ENCODE data around the genes AGPAT2 and LCN6.

DNA sequence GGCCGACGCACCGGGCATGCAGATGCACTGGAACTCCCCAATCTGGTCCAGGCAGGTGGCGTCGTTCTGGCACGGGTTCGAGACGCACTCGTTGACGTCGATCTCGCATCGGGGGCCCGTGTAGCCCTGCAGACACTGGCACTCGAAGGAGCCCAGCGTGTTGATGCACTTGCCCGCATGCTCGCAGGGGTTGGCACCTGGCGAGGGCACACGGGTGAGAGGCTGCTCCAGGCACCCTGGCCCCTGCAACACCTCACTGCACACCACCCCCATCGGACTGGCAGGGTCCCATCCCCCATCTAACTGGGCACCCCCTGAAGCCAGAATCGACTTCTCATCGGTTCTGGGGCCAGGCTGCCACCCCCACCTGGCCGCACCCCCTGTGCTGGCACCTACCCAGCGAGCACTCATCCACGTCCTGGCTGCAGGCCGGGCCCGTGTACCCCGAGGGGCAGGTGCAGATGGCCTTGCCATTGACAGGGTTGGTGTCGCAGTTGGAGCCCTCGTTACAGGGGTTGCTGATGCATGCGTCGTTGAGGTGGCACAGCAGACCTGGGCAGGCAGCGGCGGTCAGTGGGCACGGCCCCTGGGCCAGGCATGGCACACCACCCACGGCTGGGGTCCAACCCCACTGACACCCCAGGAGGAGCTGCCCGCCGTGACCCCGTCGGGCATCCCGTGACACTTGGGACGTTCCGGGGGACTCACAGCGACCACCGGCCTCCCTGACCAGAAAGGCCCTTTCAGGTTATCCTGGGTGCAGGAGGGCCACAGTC, 27.9 kb downstream of the NOTCH1 start:
- RAMPAGE, long total RNA: no peak
- RRBS: no CpG with 5 or more reads among the region's 46 CpGs

GRCh38 chr9:136522174-136523076, 23.4 kb downstream of the NOTCH1 start:
- RAMPAGE, long total RNA: no peak
- RRBS: 27% methylated on average over 4 of the region's 59 CpGs

- RAMPAGE, long total RNA: no peak
- RRBS: 41% methylated on average over 8 of the region's 29 CpGs
These were observed 16.1 kb downstream of the NOTCH1 start for GRCh38 chr9:136529663-136530292.

DNA sequence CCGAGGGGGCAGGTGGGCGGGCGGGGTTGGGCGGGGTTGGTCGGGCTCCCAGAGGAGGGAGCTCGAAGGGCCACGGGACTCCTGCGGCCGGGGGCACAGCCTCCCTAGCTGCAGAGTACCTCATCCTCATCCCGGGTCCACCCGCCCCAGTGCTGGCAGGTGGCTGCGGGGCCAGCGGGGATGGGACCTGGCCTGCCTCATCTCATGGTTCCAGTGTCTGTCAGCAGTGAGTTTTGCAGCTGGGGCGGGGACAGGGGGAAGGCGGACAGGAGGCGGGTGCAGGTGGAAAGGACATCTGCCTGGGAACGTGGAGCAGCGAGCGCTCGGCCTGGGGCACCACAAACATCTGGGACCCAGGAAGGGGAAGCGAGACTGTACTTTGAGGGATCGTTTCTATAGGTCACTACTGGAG, 56.3 kb upstream of the NOTCH1 start:
- RAMPAGE, long total RNA: no peak
- RRBS: no CpG with 5 or more reads among the region's 22 CpGs

DNA sequence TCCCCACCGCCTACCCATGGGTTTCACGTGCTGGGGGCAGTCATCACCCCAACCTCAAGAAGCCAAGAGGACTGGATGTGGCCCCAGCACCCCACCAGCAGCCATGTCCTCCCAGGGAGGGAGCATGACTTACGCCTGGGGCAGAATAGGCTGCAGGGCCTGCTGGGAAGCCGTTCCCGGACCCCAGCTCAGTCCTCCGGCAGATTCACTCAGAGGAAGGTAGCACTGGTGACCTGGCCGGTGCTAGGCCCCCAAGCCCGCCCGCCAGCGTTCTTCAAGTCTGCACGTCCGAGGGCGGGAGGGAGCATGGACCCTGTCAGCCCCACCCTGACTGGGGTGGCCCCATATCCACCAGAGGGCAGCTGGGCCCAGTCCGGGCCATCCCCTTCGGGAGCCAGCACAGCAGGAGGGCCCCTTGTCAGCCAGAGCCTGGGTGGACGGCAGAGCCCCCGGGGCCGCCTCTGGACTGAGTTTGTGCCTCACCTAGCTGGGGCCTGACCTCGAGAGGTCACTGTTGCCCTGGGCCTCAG, 16.9 kb upstream of the EGFL7 start:
- RAMPAGE, long total RNA: no peak
- RRBS: 78% methylated on average over 4 of the region's 19 CpGs

DNA sequence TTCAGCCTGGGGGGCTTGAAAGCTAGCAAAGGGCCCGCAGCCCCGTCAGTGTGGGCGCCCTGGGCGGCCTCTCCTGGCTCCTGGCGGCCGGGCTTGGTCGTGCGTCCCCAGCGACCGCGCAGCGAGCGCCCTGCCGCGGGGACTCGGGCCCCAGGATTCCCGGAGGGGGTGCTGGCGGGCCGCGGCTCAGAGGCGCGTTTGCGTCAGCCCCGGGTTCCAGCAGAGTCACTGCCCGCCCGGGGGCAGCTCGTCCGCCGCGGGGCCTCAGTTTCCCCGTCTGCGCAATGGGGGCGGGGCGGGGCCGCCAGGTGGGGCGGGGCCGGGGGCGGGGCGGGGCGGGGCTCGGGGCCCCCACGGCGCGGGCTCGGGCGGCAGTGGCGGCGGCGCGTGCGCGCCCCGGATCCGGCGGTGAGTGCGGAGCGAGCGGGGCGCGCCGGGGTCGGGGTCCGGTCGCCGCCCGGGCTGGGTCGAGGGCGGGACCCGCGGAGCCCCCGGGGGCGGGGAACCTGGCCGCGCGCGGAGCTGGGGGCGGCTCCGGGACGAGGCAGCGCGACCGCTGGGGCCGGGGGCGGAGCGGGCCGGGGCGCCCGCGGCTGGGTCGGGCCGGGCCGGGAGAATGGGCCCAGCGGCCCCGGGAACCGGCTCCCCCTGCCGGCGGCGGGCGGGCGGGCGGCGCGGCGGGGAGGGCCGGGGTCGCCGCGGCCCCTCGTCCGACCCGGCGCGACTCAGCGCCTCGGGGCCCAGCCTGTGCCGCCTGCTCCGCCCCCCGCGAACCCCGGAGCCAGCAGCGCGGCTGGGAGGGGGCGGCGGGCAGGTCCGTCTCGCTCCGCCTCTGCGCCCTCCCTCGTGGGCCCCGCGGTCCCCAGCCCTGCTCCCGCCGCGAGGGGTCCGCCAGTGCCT, 2.9 kb downstream of the EGFL7 start:
- RAMPAGE, long total RNA: no peak
- RRBS: 3% methylated on average over 73 of the region's 135 CpGs

DNA sequence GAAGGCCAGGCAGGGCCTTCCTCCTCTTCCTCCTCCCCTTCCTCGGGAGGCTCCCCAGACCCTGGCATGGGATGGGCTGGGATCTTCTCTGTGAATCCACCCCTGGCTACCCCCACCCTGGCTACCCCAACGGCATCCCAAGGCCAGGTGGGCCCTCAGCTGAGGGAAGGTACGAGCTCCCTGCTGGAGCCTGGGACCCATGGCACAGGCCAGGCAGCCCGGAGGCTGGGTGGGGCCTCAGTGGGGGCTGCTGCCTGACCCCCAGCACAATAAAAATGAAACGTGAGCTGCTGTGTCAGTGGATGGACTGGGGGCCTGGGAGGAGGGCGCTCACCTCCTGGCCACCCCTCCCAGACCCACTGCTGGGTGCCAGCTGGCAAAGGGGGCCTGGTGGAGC, 9.7 kb downstream of the EGFL7 start:
- RAMPAGE, long total RNA: no peak
- RRBS: no CpG with 5 or more reads among the region's 6 CpGs

- RAMPAGE, long total RNA: no peak
- RRBS: 2% methylated on average over 49 of the region's 137 CpGs
These were observed at the start of gene AGPAT2 for GRCh38 chr9:136686543-136687870. Gene AGPAT2, minus strand, starts transcription at chr9:136687457.

GRCh38 chr9:136720516-136721636, 8.5 kb downstream of the DIPK1B start:
- RAMPAGE, long total RNA: no peak
- RRBS: no CpG with 5 or more reads among the region's 34 CpGs

DNA sequence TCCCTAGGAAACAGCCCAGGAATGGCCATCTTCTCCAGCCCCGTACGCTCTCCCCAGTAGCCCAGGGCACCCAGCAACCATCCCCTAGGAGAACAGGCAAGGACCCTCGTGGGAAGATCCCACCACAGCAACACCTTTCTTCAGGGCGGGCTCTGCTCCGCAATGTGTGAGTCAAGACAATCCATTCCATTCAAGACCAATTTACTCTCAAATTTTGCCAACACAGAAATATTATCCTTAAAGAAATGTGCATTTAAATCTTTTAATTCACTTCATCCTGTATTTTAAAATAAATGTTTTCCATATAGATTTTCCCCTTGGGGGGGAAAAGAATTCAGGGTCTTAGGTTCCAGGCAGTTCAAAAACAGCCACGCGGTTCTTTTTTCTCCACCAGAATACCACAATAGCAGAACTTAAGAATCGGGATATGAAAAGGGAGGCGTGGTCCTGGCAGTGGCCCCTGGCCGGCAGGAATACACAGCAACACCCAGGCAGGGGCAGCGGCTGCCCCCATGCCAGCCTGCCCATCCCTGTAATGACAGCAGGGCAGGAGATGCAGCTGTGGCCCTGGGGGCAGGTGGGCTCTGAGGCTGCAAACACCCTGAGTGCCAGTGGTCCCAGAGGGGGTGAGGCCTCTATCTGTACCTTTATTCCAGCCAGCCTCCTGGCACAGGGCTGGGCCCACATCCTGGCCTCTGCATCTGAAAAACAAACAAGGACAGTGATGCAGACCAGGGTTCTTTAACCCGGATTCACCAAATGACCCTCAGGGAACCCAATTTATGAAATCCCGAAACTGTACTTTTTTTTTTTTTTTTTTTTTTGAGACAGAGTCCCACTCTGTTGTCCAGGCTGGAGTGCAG, 12.3 kb downstream of the DIPK1B start:
- RAMPAGE, long total RNA: no peak
- RRBS: no CpG with 5 or more reads among the region's 13 CpGs

GRCh38 chr9:136748243-136749012, at the start of gene LCN6:
Gene LCN6, minus strand, starts transcription at chr9:136748525.
- RAMPAGE, long total RNA: no peak
- RRBS: no CpG with 5 or more reads among the region's 16 CpGs

DNA sequence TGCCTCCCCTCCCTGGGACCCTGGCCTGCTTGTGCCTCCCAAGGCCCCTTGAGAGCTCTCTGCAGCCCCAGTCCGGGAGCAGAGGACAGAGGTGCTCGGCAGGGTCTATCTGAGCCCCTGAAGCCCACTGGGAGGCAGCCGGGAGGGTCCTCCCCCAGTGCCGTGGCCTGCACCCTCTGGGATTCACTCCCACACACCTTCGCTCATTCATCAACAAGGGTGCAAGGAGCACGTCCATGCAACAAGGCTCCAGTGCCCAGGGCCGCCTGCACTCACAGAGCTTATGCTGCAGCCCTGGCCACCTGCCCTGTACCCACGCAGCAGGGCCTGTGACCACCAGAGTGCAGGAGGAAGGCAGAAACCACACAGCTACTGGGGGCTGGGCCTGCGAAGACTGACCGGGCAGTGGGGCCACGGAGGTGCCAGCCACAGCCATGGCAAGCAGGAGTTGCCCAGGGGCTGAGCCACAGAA, 834 bp upstream of the LCN6 start:
- RAMPAGE, long total RNA: no peak
- RRBS: 91% methylated on average over 3 of the region's 11 CpGs

GRCh38 chr9:136757144-136757343, 999 bp downstream of the LCN8 start:
- RAMPAGE, long total RNA: no peak
- RRBS: no CpG with 5 or more reads among the region's 5 CpGs

- RAMPAGE, long total RNA: no peak
- RRBS: no CpG with 5 or more reads among the region's 20 CpGs
These were observed 1.1 kb downstream of the TMEM141 start for GRCh38 chr9:136792063-136792799.

DNA sequence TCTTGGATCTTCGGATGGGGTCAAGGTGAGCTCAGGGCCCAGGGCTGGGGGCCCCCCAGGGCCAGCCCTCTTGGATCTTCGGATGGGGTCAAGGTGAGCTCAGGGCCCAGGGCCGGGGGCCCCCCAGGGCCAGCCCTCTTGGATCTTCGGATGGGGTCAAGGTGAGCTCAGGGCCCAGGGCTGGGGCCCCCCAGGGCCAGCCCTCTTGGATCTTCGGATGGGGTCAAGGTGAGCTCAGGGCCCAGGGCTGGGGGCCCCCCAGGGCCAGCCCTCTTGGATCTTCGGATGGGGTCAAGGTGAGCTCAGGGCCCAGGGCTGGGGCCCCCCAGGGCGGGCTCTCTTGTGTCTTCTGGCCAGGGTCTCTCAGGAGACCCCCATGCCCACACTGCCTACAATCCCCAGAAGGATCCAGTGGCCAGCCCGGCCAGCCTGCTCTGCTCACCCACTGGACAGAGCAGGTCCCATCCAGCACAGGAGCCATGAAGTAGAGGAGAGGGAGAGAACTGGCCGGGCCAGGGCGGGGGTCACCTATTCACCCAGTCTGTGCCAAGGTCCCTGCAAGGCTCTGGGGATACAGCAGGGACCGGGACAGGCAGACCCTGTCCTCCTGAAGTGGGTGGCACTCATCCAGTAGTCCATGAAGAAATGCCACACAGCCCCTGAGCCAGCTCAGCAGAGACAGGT, 4.6 kb upstream of the RABL6 start:
- RAMPAGE, long total RNA: no peak
- RRBS: 94% methylated on average over 6 of the region's 11 CpGs

- RAMPAGE, long total RNA: no peak
- RRBS: 2% methylated on average over 24 of the region's 54 CpGs
These were observed 864 bp downstream of the RABL6 start for GRCh38 chr9:136808475-136809149.

- RAMPAGE, long total RNA: no peak
- RRBS: no CpG with 5 or more reads among the region's 47 CpGs
These were observed 1.5 kb downstream of the AJM1 start for GRCh38 chr9:136843673-136844255.

- RAMPAGE, long total RNA: no peak
- RRBS: no CpG with 5 or more reads among the region's 12 CpGs
These were observed 1.0 kb downstream of the EDF1 start for GRCh38 chr9:136864913-136865619.

DNA sequence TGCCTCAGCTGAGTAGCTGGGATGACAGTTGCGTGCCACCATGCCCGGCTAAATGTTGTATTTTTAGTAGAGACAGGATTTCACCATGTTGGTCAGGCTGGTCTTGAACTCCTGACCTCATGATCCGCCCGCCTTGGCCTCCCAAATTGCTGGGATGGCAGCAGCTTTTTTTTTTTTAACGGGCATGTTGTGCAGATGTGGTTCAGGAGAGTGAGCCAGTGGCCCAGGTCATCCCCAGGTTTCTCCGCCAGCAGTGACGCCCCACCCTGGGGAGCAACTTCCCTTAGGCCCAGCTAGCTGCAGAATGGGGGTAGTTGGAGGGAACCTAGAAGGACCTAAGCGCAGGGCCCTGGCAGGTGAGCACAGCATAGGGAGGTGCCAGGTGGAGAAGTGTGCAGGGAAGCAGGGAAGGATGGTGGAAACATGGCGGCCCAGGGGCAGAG, 6.1 kb upstream of the TRAF2 start:
- RAMPAGE, long total RNA: no peak
- RRBS: no CpG with 5 or more reads among the region's 9 CpGs

DNA sequence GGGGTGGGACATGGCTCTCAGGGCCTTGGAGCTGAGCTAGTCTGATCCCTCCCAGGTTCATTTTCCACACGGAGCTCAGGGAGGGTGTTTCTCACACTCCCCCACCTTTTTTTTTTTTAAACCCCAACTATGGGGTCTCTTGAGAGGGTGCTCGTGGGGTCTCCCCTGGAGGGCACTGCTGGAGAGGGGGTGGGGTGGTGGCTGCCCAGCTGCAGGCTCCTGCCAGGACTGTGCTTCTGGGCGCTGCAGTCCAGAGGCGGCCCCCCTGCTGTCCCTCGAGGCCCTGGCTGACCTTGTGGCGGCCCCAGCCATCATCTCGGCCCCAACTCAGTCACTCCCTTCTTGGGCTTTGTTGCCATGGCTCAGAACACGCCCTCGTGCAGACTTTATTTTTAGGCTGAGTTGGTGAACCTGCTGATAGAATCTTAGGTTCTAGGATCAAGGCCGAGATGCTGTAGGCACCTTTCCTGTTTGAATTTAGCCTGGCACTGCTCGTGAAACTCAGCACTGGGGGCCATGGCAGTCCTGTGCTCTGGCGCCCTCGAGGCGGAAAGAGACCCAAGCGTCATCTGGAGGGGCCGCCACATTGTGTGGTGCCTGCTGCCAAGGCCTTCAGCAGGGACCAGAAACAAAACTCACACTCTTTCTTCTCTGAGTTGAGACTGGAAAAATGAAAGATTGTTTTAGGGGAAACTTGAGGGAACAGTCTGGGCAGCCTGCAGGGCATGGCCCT, 22.8 kb downstream of the FBXW5 start:
- RAMPAGE, long total RNA: no peak
- RRBS: no CpG with 5 or more reads among the region's 16 CpGs